ENCODE measurements around the genes ZNF25 and ZNF485.

- PRO-cap, result no peak
Observed at GRCh38 chr10:35404415-35405355, 68.4 kb downstream of the CCNY start.

DNA sequence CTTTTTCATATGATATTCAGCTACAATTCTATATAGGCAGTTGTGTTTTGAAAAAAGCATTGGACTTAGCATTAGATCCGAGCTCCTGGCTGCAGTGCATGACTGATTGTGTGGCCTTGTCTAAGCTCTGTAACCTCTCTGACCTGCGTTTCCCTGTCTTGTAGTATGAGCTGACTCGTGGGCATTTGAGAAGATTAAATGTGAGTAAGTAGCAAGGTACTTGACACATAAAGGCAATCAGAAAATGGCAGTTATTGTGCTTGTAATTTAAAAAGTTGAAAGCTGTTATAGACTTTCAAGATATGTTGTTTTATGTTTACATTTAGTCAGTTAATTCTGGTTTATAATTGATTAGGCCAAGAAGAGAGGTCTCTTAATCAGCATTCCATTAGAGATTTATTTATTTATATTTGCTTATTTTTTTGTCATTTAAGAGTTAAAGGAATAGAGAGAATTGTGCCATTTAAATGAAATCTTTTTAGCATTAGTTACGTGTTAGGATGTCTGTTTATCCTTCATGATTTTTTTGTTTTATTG is 86.1 kb downstream of the CCNY start:
- PRO-cap, result no peak

DNA sequence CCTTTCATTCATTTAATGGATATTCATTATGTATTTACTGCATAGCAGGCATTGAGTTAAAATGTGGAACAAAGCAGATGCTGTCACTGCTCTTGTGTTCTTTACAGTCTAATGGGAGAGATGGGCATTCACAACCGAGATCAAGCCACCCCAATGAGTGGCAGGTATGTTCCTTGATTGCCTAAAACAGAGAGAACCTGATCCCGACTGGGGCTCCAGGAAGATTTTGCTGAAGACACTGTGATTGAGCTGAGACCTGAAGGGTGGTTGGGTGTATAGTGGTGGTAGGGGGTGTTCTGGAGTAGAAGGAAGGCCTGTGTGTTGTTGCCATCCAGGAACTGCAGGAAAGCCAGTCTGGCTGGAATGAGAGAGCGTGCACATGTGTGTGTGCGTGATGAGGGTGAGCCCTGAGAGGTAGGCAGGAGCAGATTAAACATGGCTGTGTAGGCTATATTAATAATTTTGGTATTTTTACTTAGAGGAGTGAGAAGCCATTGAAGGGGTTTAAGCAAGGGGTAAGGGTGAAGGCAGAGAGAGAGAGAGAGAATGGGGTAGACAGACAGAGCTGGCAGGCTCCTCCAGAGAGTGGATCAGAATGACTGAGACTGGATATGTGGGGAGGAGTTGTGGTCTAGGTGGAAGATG is 91.9 kb downstream of the CCNY start:
- PRO-cap, result no peak

DNA sequence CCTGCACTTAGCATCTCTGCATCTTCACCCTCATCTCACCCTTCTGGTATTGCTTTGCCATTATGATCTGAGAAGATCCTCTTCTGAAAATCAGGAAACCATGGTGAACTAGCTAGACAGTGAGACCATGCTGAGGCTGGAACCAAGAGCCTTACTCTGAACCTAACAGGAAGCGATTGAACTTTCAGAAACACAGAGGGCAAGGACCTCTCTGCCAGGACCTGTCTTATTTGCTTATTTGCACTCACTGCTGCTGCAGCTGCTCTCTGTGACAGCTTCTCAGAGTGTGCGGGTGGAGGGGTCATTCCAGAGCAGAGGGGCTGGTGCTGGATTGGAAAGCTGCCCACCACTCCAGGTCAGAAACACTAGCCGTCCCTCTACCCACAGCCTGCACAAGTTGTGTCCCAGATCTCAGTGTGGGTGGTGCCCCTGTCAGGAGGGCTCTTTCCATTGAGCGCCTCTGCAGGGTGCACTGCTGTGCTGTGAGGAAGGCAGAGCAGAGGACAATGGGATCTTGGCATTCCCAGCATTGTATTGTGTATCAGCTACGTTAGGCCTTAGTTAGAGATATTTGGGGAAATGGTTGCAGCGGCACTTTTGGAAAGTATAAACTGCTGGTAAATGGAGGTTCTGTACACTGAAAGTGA is 126.2 kb downstream of the CCNY start:
- PRO-cap, result no peak

DNA sequence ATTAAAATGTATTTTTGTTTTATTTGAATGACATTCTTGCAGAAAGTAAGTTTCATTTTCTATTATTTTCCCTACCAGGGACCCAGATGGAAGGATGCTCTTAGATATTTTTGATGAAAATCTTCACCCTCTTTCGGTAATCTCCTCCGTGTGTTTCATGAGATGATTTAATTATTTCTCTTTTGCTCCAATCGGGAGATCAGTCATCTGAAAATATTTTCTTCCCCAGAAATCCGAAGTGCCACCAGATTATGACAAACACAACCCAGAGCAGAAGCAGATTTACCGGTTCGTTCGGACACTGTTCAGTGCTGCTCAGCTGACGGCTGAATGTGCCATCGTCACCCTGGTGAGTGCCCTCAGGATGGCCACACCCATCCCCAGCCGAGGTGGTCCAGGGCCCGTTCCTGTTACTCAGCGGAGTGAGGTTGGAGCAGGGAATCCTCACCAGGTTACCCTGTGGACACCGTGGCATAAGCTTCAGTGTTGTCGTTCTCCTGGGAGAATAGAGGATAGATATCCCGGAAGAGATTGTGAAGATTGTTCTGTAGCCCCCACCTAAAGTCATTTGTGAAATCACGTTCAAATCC is 75.2 kb upstream of the GJD4 start:
- PRO-cap, result no peak

DNA sequence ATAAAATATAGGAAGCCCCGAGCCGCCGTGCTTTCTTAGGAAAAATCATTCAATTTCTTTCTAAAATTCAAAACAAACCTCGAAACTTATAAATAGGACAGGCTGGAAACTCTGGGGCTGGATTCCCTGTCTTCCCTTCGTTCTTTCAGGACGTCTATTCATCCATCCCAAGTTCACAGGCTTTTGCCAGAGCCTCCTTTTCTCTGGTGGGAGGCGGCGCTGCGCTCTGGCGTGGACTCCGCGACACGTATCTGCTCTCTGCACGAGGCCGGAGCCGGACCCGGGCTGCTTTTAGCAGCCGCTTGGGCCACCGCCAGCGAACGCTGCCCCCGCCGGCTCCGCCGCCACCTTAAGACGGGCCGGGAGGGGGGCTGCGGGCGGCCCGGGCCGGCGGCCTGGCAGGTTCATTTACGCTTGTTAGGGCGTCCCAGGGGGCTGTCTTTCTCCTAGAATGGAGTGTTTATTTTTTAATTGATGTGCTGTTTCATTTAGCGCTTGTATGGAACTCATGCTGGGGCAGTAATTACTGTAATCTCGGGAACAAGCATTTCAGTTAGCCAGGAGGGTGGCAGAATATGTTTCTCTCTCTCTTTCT is 1.1 kb upstream of the FZD8 start:
- PRO-cap, result no peak

DNA sequence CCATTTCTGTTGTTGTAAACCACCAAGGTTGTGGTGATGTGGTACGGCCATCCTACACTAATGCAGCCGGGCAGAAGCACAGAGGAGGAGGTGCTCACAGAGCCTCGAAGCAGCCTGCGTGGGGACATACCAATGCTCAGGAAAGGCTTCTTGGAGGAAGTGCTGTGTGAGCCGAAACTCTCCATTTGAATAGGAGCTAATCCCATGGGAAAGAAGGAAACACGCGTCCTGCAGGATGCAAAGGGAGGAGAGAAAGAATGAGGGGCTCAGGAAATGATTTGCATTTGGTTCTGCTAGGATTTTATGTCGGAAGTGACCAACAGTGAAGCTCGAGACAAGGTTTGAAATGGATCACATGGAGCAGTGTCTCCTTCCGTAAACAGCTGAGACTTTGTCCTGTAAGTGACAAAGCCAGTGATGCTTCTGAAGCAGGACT is 477.8 kb upstream of the ANKRD30A start:
- PRO-cap, result no peak

DNA sequence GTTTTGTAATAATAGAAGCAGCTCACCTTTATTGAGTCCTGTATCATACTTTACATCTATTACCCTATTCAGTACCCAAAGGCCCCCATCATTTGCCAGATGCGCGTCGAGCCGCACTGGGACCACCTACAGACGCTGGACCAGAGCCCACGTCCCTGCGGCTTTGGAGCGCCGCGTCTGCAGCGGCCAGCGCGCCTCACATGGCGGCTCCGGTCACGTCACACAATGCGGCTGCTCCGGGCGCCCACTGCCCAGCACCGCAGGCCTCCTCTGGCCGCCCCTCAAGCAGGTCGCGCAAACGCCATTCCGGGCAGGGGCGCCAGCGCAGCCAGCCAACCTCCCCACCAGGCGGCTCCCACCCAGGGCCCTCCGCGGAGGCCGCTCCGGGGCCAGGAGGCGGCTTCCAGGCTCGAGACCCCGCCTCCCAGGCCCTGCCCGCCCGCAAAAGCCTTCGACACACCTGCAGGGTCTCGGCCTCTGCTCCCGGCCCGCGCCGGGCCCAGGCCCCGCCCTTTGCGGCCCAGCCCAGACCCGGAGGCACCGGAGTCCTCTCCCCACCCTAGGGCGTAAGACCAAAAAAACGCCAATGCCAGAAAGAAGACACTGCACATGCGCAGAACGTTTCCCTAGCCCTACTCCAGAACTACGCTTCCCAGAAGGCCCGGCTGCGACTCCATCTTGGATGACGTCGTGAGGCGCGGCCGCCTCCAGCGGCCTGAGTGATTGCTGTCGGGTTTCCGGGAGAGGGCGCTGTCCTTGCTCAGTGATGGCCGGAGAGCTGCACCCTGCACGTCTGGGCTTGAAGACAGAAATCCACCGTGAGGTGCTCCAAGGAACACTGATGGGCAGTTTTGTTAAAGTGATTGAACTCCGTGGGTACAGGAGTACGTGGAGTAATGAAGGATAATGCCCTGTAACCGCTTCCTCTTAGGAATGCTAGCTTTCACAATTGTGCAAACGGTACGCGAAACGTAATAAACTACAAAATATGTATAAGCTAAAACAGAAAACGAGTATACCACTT is at the start of gene ZNF25:
Gene ZNF25 (minus strand): TSS at position 602 of the 1,024 bp plus-strand sequence.
- PRO-cap, result bidirectional peak, plus-strand start at position 211 of the sequence, minus-strand start at position 227 of the sequence; bidirectional peak, plus-strand start at position 753 of the sequence, minus-strand start at position 501 of the sequence

DNA sequence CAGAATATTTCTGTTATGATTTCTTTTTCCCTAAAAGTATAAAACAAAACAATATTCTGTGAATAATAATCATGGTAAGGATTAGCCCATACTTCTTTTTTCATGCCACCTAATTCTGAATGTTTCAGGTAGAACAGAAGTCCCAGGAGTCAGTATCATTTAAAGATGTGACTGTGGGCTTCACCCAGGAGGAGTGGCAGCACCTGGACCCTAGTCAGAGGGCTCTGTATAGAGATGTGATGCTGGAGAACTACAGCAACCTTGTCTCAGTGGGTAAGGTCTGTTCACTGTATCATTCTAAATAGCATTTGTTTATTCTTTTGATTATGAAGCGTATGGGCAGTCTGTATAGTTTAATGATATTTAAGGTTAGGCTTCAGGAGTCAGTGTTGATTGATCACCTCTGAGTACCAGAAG is 6.3 kb downstream of the ZNF33A start:
- PRO-cap, result no peak

DNA sequence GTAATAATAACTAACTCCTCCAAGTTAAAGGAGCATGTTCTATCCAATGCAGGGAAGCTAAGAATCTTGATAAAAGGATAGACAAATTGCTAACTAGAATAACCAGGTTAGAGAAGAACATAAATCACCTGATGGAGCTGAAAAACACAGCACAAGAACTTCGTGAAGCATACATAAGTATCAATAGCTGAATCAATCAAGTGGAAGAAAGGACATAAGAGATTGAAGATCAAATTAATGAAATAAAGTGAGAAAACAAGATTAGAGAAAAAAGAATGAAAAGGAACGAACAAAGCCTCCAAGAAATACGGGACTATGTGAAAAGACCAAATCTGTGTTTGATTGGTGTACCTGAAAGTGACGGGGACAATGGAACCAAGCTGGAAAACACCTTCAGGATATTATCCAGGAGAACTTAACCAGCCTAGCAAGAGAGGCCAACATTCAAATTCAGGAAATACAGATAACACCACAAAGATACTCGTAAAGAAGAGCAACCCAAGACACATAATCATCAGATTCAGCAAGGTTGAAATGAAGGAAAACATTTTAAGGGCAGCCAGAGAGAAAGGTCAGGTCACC is 12.5 kb downstream of the ZNF37A start:
- PRO-cap, result no peak

DNA sequence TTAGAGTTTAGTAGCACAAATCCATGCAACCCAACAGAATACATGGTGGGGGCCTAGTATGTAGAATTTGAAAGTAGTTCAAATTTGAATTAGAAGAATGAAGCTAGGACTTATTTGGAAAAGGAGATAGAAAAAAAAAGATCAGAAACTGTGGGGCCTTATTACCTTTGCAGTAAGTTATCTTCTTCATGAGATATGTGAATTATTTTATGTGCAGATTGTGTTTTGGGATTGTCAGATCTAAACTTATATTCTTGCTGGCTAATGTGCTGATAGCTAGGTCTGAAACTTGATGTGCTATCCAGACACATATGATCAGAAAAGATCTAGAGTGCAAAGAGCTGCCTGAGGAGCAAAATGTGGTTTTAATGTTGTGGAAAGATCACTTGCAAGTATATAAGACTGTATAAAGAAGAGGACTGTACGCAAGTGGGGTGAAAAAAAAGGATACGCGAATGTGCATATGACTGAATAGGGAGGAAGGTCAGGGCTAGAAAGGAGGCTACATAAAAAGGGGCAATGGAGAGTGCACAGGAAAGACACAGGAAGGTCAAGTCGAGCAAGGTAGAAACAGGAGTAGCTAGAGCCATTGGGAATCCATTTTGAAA is 254.6 kb downstream of the ZNF37A start:
- PRO-cap, result no peak

- PRO-cap, result no peak
Observed at GRCh38 chr10:42792586-42793206, 10.1 kb downstream of the BMS1 start.

GRCh38 chr10:42796225-42797467 is 14.1 kb downstream of the BMS1 start:
- PRO-cap, result no peak

DNA sequence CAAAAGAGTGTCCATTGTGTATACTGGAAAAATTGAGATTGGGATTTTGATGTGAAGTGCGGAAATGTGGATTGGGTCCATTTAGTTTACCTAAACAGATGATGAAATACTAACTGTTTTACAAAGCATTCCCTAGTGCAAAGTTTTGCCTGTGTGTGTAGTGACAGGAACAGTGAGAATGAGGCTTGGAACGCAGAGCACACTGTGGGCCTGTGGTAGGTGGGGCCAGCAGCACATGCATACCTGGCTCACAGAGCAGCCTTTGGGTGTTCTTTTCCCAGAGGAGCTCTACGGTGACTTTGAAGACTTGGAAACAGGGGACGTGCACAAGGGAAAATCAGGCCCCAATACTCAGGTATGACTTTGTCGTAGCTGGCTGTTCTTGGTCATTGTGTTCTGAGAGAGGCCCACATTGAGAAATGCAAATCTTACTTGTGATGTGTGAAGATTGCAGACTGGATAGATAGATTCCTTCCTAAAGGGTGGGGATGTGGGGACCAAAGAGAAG is 33.8 kb downstream of the BMS1 start:
- PRO-cap, result no peak

DNA sequence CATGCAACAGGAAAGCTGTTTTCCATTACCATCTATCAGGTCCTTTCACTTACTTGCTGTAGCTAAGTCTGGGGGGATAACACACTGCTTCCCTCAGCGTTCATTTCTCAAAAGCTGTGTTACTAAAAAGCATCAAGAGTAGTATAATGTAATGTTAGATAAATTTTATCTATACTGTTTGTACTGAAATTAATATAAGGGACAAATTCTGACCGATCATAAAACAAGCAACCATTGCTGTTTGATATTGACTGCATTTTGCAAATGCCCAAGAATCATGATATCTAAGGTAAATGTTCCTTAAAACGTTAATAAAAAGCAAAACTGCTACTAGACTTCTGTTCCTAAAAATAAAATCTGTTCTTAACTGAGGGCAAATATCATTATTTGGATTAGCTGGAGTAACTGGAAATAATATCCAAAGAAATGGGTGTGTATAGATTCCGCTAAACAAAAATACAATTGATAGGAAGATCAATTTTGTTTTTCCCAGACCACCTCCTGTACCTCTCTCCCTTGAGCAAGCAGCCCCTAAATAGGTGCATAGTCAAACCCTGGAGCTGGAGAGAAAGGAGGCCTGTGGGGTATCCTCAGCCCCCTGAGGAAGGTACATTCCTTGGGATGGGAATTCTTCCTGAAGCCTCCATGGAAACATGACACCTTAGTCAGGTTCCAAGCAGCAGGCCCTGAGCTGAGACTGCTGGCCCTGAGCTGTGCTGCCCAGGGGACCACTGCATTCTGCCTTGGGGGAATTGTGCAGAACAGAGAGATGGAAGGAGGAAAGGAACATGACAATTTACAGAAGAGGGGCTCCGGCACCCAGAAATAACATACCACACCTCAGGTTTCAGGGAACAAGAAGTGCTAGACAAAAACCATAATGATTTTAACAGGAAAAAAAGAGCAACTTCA is 7.5 kb downstream of the HNRNPF start:
- PRO-cap, result no peak

DNA sequence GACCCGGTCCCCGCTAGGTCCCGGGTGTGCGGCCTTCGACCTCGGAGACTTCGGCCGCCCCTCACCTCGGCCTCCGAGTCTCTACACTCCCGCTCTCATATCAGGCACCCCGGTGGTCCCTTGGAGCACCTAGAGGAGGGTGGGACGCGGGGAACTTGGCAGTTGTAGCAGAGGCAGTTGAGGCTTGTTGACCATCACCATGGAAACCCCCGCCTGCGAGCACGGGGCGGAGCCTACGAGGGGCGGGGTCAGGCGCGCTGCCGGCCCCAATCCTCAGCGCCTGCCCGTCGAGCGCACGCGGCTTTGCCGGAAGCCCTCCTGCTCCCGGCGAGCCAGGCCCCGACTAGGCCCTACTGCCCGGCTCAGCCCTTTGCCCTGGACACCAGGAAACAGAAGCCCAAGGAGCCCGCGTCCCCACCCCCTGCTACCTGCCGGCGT is 305 bp downstream of the HNRNPF start:
- PRO-cap, result bidirectional peak, plus-strand start at position 276 of the sequence, minus-strand start at position 179 of the sequence

- PRO-cap, result bidirectional peak, plus-strand start at chr10:43606438, minus-strand start at chr10:43606287
Observed at GRCh38 chr10:43605863-43607037, at the start of gene ZNF485. ZNF485 (plus strand) TSS chr10:43606438.

DNA sequence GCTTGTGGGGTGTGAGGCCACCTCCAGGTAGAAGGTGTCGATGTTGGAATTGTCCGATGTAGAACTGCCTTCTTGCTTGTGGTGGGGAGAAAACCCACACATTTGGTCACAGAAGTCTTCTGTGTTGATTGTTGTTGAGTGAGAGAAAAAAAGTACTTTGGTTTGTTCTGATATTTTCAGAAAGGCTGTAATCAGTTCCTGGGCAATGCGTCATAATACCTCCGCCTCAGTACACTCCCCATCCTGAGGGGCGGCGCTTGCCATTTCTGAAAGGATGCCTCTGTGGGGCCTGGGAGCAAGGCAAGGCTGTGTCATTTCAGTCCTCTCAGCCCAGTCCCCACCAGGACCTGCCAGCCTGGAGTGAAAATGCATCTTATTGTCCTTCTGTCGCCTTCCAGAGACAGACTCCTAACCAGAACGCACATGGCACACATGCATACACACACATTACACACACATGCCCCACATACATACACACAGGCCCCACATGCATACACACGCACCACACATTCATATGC is 90.2 kb downstream of the CXCL12 start:
- PRO-cap, result no peak

- PRO-cap, result no peak
Observed at GRCh38 chr10:44377790-44378513, 6.9 kb downstream of the CXCL12 start.

DNA sequence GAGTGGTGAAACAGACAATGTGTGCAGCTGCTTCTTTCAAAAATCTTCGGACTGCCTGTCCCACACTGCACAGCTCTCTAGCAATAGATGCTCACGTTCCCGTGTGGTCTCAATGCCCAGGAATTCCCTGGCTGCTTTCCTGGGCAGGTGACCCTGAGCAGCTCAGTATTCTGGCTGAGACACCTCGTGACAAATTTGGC is 28.9 kb upstream of the TMEM72 start:
- PRO-cap, result no peak